CD14-positive monocyte (primary cell): ENCODE measurements around the genes ERN2 and IL4R.

- CAGE, long polyA plus RNA, result no peak
Observed at GRCh38 chr16:23493303-23493993, 16.8 kb downstream of the GGA2 start.

DNA sequence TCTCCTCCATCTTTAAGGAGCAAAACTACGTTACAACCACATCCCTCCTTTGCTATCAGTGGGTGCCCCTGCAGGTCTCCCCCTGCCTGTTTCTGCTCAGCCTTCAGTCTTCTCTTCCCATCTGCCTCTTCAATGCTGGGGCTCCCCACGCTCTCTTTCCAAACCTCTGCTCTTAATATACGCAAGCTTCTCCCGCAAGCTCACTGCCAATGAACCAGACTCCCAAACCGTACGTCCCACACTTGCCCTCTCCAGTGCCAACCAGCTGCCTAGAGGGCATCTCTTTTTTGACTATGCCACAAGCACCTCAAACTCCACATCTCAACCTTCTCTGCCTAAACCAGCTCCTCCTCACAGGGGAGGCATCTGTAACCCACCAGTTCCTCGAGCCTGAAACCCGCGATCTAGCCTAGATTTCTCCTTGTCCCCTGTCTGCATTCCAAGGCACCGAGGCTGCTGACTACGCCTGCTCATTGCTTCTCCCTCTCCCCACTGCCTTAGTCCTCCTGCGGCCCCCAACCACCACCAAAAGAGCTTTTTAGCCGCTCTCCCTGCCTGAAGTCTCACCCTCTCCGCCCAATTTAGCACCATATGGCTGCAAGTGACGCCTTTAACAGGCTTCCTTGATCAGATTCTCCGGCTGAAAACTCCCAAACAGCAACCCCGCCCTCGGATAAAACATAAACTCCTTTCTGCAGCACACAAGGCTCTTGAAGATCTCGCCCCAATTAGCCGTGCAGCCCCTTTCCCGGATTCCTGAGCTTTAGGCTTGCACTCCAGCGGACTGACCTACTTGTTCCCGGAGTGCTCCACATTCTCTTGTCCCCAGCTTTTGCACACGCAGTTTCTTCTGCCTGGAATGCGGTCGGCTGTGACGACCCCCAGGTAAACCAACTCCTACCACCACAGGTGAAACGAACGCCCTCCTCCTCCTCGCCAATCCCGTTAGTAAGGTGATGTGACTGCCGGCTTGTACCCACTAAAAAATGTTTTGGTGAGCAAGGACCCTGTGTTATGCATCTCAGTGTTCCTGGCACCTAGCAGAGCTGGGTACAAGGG lies 1.5 kb downstream of the GGA2 start:
- CAGE, long polyA plus RNA, result no peak

- CAGE, long polyA plus RNA, result no peak
Observed at GRCh38 chr16:23580774-23581301, 15.3 kb downstream of the NDUFAB1 start.

DNA sequence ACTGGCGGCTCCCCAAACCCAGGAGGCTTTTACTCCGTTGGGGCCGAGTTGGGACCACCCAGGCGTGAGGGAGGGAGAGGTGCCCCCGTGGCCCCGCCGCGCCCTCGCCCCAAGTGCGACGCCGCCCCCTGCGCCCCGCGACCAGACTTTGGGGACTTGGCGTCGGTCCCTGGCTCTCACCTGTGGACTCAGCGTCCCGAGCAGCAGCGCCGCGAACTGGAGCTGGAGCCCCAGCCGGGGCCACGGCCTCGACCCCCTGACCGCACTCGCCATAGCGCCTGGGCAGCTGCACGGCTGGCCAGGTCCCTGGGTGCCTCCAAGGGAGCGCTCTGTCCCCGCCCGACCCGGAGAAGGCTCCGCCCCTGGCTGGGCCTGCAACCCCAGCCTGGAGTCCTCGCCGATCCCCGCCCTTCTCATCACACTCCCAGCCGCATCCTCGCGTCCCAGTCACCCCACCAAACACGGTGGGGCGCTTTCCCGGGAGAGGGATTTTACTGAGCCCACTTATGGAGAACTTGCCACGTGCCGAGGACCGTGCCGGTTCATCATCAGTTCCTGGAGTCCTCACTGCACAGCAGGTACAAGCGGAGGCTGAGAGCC lies at the start of gene ERN2:
TSS of gene ERN2 (minus strand) at position 308 of the 600 bp plus-strand sequence.
- CAGE, long polyA plus RNA, result no peak

DNA sequence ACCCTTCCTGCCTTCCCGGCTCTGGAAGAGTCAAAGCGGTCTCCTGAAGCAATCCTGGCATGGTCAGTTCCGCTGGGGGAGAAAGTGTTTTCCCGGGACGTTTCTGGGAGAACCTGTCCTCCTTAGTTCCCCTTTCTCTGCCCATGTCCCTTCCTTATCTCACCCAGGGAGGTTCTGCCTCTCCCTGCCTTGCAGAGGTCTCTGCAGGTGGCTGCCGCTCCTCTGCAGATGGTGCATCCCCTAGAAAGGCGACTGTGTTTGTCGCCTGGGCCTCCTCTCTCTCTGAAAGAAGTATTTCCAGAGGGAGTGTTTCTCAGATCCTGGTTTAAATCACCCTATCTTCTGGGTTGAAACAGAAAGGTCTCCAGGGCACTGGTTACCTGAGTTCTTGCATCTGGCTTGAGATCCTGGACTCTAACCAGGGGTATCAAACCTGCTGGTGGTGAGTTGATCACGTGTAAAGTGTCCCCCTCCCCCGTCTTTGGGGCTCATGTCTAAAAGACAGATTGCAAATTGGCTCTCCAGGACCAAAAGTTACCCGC lies 1.9 kb downstream of the PRKCB start:
- CAGE, long polyA plus RNA, result no peak

DNA sequence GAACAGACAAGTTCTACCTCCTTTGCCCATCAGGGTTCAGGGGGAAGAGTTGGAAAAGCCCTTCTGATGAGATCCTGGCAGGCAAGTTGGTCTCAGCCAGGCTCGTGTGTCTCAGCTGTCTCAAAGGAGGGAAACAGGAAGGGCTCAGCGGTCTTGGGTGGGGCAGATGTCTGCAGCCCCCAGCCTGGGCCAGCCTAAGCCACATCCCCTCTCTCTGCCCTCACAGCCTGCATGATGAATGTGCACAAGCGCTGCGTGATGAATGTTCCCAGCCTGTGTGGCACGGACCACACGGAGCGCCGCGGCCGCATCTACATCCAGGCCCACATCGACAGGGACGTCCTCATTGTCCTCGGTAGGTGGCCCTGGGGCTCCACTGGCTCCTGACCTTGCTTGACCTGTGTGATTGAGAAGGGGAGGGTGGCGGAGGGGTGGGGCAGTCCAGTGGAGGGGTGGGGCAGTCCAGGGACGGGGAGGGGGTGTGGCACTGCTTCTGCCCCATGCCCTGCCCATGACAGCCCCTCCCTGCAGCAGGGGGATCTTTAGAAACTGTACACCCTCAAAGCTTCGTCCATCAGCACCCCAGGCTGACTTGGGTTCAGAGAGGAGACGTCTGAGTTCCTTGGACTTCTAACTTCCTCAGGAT lies 199.5 kb downstream of the PRKCB start:
- CAGE, long polyA plus RNA, result no peak

DNA sequence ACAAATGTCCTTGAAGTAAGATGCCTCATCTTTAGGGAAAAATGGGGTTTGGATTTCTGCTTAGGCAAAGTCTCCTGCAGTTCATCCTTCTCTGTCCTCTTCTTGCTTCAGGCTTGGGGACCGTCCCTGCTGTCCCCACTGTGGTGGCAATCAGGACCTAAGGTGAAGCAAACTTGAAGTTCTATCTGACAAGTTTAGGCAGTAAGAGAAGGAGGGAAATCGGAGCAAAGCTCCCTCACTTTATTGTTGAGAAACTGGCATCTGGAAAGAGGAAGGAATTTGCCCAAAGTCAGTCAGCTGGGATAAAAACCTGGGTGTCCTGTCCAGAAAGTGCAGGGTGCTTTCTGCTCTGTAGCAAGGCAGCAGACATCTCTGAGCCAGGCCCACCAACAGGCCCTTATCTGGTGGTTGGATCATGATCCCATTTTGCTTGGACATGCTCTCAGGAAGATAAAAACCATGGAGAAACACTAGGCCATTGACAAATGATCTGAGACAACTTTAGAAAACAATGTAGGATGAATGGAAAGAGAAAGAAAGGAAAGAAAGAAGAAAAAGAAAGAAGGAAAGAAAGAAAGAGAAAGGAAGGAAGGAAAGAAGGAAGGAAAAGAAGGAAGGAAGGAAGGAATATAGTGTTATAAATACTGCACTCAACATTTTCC lies 39.4 kb upstream of the CACNG3 start:
- CAGE, long polyA plus RNA, result no peak

GRCh38 chr16:24729996-24730520 lies 607 bp downstream of the TNRC6A start:
- CAGE, long polyA plus RNA, result no peak

- CAGE, long polyA plus RNA, result no peak
Observed at GRCh38 chr16:24730541-24730762, 1.0 kb downstream of the TNRC6A start.

GRCh38 chr16:24997782-24998576 lies 17.2 kb downstream of the ARHGAP17 start:
- CAGE, long polyA plus RNA, result no peak

DNA sequence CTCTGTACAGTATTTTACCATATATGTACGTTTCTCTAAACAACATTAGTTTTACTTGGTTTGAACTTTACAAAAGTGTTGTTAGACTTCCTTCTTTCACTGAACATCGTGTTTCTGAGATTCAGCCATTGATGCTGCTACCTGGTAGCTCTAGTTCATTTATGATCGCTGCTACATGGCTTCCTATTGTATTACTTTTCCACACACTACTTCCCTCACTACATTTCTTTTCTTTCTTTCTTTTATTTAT lies 896 bp upstream of the LCMT1 start:
- CAGE, long polyA plus RNA, result no peak

DNA sequence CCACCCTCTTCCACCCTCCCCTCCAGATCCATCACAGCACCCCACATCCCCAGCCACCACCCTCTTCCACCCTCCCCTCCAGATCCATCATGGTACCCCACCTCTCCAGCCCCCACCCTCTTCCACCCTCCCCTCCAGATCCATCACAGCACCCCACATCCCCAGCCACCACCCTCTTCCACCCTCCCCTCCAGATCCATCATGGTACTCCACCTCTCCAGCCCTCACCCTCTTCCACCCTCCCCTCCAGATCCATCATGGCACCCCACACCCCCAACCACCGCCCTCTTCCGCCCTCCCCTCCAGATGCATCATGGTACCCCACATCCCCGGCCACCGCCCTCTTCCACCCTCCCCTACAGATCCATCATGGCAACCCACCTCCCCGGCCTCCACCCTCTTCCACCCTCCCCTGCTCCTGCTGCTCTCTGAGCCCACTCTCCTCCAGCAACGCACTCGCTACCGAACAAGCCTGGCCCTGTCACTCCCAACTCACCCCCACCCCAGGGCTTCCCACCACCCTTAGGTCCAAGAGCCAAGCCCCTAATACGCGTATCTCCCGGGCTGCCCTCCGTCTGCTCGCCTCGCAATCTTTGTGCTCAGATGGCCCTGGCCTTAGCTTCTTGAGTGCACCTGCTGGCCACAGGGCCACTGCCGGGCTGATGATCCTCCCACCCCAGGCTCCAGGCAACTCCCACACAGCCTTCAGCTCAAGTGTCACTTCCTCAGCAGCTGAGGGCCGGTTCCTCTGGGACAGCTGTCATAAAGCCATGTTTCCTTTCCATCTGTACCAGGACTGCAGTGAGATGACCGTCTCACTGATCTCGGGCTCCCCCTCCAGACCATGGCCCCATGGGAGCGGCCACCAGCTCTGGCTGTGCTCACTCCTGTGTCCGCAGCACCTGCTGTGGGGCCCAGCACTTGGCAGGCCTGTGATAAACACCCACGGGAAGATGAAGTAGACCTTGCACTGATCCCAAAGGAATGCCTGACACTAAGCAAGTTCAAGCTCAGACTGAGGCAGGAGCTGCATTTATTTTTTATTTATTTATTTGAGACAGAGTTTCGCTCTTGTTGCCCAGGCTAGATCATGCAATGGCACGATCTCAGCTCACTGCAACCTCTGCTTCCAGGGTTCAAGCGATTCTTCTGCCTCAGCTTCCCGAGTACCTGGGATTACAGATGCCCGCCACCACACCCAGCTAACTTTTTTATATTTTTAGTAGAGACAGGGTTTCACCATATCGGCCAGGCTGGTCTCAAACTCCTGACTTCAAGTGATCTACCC lies 25.7 kb downstream of the KDM8 start:
- CAGE, long polyA plus RNA, result no peak

- CAGE, long polyA plus RNA, result no peak
Observed at GRCh38 chr16:27240871-27241650, 27.5 kb downstream of the NSMCE1 start.

DNA sequence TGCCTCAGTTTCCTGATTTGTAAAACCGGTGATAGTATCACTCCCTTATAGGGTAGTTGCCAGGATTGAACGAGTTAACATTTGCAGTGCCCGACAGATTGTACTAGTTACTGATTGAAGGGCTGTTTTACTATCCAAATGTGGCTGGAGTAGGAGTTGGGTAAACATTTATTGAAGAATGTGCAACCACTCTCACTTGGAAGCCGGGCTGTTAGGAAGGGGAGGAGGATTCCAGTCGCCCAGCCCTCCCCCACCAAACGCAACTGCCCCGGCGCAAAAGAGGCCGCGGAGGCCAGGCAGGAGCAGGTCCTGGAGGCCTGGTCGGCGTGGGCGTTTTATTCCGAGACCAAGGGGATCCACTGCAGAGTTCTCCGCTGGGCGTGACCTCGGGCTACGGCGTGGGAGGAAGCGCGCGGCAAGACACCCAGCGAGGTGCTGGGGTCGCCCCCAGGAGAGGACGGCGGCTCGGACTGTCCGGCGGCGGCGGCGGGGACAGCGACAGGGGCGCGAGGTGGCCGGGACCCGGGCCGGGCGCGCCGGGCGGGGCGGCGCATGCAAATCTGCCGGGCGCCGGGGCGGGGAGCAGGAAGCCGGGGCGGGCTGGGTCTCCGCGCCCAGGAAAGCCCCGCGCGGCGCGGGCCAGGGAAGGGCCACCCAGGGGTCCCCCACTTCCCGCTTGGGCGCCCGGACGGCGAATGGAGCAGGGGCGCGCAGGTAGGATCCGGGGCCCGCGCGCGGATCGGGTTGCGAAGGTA lies at the start of gene IL4R:
TSS of gene IL4R (plus strand) at position 668 of the 755 bp plus-strand sequence.
- CAGE, long polyA plus RNA, result no peak

DNA sequence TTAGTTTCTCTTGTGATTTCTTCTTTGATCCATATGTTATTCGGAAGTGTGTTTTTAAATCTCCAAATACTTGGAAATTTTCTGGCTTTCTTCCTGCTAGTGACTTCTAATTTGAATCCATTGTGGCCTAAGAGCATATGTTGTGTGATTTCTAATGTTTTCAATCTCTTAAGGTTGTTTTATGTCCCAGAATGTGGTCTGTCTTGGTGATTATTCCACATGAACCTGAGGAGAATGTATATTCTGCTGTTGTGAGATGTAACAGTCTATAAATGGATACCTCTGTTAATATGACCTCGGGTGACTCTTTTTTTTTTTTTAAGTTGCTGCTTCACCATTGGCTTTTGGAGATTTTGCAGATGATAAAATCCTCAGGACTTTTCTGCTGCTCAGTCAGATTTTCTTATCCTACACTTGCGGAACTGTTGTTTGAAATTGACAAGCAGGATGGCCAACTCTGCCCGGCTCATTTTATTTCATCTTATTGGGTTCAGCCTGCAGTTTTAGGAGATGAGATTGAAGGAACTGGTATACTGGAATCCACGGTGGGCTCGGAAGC lies 19.2 kb downstream of the IL4R start:
- CAGE, long polyA plus RNA, result no peak

DNA sequence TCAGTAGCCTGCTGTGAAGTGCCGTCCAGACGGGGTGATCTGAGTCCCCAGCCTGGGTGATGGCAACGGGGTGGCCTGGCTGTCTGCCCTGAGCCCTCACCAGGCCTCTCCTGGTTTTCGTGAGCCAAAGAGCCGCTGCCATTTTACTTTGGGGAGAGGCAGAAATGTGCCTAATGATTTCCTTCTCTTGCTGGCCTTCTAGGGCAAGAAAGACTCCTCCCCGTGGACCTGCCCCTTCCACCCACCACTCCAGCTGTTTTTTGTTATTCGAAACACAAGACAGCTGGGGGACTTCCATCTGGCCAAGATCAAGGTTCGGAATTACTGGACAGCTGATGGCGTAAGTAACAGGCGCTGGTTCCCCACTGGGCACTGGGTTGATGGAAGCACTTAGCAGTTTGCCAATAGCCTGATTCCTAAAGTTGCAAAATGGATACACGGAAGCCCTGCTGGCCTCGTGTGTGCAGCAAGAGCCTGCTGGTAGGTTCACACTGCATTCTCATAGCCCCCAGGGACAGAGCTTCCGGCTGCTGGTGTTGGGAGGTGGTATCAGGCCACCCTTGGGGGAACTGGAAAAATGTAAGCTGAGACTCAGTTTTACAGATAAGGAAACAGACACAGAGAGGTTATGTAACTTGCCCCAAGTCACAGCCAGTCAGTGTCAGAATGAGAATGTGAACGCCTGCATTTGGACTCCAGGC lies 171.6 kb downstream of the KATNIP start:
- CAGE, long polyA plus RNA, result no peak

- CAGE, long polyA plus RNA, result no peak
Observed at GRCh38 chr16:27887933-27888428, 175.5 kb downstream of the GSG1L start.

- CAGE, long polyA plus RNA, result no peak
Observed at GRCh38 chr16:28193624-28194261, 18.0 kb downstream of the XPO6 start.

GRCh38 chr16:28210620-28211689 lies 810 bp downstream of the XPO6 start:
- CAGE, long polyA plus RNA, result no peak

DNA sequence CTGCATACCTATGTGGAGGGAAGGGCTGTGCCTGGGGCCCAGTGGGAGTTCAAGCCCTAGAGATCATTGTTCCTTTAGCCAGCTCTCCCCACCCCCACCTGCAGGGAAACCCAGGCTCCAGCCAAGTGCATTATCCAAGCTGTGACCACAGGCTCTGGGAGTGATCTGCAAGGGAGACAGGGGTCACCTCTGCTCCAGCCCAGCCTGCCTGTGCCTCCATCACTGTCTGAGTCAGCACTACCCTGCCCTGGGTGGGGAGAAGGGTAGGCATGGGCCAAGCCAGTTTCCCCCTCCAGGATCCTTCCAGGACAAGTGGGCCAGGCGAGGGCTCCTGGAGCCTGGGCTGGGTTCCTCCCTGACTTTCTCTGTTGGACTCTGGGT lies 32.1 kb upstream of the SBK1 start:
- CAGE, long polyA plus RNA, result no peak